AG04449 (cell line): ENCODE measurements around a stretch of chr3.

- RRBS: 3% methylated on average over 33 of the region's 83 CpGs
These were observed 650 bp downstream of the KLHL24 start for GRCh38 chr3:183635839-183636707.

DNA sequence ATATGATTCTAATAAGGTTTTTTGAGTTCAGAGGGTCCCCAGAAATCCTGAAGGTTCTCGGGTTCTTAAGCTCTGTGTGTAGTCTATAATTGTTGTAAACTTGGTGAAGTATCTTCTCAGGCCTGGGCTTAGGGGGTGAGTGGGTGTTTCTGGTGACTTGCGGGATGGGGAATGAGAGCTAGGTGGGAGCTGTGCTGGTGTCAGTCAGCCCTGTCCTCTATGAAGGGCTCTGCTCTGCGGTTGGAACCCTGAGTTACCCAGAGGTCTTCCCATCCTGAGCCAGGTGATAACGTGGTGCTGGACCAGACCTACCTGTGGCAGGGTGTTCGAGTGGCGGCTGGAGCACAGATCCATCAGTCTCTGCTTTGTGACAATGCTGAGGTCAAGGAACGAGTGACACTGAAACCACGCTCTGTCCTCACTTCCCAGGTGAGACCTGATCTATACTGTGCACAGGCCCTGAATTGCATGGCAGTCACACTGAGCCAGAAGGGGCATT lies 6.5 kb downstream of the EIF2B5 start:
- RRBS: no CpG with 5 or more reads among the region's 8 CpGs

DNA sequence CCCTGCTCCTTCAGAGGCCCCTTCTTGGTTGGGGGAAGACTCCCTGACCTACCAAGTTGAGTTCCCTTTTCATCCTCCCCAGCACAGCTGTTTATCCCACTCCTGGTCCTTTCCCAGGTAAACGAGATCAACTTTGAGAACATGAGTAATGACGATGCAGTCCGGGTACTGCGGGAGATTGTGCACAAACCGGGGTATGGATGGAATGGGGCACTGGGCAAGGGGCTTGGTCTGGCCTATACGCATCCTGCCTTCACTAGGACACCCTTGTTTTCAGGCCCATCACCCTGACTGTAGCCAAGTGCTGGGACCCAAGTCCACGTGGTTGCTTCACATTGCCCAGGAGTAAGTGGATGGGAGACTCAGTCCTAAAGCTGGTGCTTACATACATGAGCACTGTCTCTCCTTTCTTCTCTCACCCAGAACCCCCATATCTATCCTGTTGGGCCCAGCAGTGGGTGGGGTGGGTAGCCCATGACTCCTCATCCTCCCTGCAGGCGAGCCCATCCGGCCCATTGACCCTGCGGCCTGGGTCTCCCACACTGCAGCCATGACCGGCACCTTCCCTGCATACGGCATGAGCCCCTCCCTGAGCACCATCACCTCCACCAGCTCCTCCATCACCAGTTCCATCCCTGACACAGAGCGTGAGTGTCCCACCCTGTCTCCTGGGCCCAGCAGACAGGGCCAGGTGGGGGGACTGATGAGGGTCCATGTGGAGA lies 8.2 kb upstream of the AP2M1 start:
- RRBS: 91% methylated on average over 3 of the region's 13 CpGs

DNA sequence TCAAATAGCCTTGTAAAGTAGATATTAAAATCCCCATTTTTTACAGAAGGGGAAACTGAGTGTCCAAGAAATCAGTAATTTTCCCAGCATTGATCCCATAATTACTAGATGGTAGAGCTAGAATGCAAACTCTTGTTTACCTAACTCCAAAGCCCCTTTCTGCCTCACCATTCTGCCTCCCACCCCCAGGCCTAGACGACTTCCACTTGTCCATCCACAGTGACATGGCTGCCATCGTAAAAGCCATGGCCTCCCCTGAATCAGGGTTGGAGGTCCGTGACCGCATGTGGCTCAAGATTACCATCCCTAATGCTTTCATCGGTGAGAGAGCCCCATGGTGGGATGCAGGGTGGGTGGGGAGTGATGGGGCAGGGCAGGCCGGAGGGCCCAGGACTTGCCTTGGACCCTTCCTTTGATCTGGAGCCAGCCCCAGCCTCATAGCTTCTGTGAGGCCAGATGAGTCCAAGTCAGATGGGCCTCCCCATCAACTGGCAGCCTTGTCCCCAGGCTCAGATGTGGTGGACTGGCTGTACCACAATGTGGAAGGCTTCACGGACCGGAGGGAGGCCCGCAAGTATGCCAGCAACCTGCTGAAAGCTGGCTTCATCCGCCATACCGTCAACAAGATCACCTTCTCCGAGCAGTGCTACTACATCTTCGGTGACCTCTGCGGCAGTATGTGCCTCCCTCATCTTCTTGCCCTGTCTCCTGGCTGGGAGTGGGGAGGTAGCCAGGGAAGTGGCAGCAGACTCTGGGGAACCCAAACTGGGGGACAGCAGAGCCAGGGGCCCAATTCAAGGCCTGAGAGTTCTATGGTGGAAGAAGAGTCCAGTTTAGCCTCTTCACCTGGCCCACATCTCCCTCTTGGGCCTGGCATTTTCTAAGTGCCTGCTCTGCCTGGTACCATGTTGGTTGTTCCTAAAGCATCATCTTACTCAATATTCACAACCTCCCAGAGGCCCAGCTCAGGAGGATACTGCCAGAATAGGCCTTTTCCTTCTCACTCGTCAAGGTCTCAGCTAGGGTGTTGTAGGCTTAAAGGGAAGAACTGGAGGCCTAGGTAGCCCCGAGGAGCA lies 6.9 kb upstream of the AP2M1 start:
- RRBS: no CpG with 5 or more reads among the region's 16 CpGs

DNA sequence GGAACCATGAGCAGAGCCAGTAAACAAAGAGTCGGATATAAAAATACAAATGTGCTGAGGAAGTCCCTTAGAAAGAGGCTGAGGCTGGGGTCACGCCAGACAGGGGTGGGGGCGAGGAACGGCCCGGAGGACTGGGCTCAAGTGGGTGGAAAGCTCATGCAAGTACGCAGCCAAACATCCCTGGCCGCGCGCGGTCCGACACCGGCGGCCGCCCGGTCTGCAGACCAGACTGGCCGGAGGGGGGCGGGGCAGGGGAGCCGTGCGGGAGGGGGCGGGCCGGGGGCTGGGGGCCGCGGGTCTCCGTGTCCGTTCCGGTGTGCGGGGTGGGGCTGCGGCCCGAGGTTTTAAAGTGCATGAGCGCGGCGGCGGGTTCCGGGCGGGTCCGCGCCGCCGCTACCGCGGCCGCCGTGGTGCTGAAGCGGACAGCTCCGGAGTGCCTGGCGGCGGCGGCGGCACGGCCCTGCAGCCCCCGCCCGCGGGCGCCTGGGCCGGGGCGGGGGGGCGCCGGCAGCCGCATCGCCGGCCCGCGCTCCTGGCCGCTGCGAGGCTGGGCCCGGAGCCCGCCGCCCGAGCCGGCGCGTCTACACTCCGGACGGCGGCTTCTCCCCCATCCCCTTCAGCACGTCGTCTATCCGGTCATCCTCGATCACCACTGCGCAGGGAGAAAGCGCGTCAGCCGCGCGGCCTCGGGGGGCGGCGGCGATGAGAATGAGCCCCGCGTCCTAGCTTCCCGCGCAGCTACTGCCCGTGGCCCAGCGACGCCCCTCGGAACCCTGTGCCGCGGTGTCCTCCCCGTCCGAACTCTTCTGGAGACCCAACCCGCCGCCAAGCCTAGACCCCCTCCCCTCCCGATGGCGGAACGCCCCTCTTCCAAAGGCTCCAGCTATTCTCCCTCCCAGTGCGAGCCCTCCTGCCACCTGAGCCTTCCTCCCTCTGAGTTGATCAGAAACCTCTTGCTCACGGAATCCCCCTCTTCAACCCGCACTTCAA lies 1.5 kb downstream of the CAMK2N2 start:
- RRBS: 4% methylated on average over 50 of the region's 109 CpGs

DNA sequence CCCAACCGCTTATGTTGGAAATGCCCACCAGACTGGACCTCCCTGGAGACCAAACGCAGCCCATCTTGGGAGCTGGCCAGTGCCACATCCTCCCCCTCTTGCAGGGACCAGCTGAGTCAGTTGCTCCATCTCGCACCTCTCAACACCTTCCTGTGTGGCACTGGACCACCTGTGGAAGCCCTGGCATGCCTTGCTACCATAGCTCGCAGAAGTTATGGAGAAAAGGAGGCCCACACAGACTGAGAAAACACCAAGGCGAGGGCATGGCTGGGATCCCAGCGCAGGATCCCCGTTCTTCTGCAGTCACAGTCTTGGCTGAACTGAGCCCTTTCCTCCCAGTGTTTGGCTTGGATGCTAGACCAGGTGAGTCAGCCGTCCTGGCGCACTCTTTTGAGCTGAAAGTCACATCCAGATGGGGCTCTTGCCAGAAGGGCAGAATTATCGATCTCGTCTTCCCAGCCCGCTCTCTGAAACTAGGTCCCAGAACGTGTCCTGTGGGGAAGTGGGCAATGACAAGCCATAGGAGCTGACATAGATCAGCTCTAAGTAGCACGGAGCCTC lies 46.9 kb downstream of the CHRD start:
- RRBS: no CpG with 5 or more reads among the region's 14 CpGs

DNA sequence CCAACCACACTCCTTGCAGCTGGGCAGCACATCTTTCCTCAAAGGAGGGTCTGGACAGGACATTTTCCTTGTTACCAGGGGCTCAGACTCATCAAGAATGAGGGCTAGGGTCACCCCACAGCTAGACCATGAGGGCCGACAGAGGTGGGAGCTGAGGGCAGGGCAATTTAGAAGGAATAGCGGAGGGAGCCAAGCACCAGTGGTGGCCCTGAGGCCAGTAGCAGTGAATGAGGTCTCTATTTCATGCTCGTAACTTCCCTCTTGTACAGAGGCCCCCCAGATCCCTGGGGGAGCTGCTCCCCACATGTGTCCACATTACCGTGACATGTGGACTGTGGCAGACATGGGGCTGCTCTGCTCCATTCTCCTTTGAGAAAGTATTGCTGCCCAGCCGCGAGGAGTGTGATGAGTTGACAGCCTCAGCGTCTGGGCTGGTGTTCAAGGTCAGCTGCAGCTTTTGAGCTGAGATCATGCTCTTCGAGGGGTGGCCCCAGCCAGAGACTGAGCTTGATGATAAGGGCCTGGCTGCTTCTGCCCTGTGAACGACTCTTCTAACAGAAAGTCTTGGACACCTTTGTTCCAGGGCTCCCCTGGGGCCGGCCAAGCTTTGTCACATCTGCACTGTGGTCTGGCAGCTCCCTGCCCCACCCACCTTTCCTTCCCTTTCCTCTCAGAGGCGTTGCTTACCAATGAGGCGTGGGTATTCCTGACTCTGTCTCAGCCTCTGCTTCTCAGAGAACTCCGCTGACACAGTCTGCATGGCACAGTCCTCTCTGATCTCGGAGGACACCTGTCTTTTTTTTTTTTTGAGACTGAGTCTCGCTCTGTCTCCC lies 86.5 kb downstream of the CHRD start:
- RRBS: no CpG with 5 or more reads among the region's 15 CpGs

- RRBS: no CpG with 5 or more reads among the region's 12 CpGs
These were observed 11.8 kb upstream of the EPHB3 start for GRCh38 chr3:184549732-184550258.

GRCh38 chr3:184603462-184604099 lies 42.0 kb downstream of the EPHB3 start:
- RRBS: no CpG with 5 or more reads among the region's 20 CpGs

GRCh38 chr3:184711329-184711766 lies 516 bp downstream of the MAGEF1 start:
- RRBS: 2% methylated on average over 17 of the region's 28 CpGs

DNA sequence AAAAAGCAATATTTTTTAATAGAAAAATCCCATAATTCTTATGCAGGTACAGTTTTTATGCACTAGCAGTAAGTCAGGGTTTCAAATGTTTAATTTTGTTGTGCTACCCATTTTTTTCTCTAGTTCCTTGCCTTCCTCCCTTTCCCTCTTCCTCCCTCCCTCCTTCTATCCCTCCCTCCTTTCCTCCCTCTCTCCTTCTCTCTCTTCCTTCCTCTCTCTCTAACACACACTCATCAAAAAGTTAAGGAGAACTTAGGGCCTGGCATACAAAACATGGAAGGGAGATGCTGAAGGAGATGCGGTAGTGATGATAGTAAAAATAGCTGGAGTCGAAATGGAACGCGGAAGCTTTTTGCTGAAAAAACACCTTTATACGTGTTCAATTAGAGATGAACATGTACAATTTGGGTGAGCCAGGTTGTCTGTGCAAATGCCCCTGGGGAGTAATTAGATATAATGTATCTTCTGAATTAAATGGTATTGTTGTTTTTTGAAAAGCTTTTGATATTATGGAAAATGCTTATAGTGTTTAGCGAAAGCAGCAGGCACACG lies 103.9 kb downstream of the VPS8 start:
- RRBS: no CpG with 5 or more reads among the region's 7 CpGs

GRCh38 chr3:185364141-185364695 lies 1.3 kb downstream of the MAP3K13 start:
- RRBS: no CpG with 5 or more reads among the region's 4 CpGs

DNA sequence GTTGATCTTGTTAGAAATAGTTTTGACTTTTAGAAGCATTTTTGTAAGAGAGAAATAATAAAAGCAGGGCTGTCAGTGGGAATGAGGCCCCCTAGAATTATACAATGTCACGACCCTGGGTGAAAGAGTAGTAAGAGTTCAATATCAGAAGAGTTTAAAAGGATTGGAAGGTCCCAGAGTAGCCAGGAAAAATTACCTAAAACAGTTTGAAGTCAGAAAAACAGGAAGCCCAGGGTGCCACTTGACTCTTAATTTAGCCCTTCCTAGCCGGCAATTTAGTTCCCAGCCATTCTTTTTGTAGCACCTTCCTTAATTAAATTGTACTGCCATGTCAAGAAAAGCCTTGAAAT lies 43.0 kb downstream of the MAP3K13 start:
- RRBS: no CpG with 5 or more reads among the region's 2 CpGs

GRCh38 chr3:185482983-185483590 lies 15.7 kb downstream of the TMEM41A start:
- RRBS: no CpG with 5 or more reads among the region's 6 CpGs

GRCh38 chr3:185507867-185508718 lies 9.3 kb upstream of the TMEM41A start:
- RRBS: no CpG with 5 or more reads among the region's 23 CpGs

- RRBS: no CpG with 5 or more reads among the region's 5 CpGs
These were observed 59.9 kb downstream of the SENP2 start for GRCh38 chr3:185645986-185646459.

GRCh38 chr3:185649337-185649950 lies 63.3 kb downstream of the SENP2 start:
- RRBS: no CpG with 5 or more reads among the region's 14 CpGs

DNA sequence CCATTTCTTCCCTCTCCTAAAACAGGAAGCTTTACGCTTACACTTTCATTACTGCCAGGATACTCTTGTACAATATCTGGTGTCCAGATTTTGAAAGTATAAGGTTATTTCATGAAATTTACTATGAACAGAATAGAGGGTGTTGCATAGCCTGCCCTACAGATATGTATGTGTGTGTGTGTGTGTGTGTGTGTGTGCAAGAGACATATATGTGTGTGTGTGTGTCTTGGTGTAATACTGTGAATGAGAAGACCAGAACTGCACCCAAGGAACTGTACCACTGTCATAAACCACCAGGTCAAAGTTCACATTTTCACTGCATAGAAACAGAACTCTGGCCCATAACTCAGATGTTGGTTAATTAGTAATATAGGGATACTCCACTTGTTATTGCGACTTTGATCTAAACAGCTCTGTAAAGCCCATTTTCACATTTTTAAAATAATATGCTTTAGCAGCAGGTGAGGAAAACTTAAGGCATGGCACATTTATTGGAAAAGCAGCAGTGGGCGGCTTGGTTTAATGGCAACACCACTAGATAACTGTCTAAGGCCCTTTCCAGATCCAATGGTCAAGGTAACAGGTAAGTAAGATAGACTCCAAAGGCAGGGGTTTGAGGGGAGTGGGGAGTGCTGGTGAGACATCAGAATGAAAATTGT lies 111.8 kb downstream of the IGF2BP2 start:
- RRBS: no CpG with 5 or more reads among the region's 3 CpGs

DNA sequence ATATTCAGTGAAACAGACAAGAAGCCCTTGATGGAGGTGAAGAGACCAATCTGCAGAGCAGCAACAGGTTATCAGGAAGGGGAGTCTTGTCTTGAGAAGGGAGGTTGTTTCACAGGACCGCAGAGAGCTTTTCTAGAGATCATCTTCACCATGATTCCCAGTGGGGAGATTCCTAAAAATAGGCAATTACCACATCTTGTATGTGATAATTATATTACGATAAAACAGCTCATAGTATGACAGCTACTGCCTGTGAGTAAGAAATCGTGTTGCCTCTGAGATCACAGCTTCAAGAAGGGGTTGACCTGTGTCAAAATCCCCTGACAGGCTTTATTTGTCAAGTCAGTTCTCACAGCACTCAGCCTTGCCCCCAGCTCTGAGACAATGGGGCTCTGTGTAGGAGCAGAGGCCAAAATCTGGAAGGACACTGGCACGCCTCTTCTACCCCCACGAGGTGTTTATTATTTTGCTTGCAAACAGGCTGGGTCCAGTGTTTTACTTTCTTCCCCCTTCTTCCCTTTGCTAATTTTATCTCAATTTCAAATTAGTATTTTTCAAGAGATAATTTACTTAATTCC lies 60.3 kb downstream of the IGF2BP2 start:
- RRBS: no CpG with 5 or more reads among the region's 5 CpGs

GRCh38 chr3:185912845-185913342 lies 24.9 kb downstream of the TRA2B start:
- RRBS: no CpG with 5 or more reads among the region's 3 CpGs